Tibial nerve (tissue), 3 donors: ENCODE data around the gene SPPL2B.

- PRO-cap = no peak
- RAMPAGE, long total RNA, 3 experiments = no peak in any of the 3 experiments
These were observed 20.1 kb upstream of the MKNK2 start for GRCh38 chr19:2070875-2071736.

GRCh38 chr19:2075115-2075511 lies 21.0 kb downstream of the MOB3A start:
- PRO-cap = no peak
- RAMPAGE, long total RNA, 3 experiments = no peak in any of the 3 experiments

DNA sequence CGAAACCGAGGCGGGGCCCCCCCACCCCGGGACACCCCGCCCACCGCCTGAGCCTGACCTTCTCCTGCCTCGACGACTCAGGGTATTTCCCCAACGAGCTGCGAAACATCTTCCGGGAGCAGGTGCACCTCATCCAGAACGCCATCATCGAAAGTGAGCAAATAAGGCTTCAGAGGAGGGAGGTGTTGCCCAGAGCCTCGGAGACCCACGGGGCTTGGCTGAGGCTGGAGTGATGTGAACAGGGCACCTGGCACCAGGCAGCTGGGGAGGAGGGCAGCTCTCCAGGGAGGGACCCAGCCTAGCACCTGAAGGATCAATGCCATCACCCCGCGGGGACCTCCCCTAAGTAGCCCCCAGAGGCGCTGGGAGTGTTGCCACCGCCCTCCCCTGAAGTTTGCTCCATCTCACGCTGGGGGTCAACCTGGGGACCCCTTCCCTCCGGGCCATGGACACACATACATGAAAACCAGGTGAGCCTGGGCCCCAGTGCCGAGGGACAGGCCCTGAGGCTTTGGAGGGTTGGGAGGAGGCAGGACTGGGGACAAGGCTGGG lies 704 bp downstream of the IZUMO4 start:
- PRO-cap = no peak
- RAMPAGE, long total RNA, 3 experiments = no peak in any of the 3 experiments

DNA sequence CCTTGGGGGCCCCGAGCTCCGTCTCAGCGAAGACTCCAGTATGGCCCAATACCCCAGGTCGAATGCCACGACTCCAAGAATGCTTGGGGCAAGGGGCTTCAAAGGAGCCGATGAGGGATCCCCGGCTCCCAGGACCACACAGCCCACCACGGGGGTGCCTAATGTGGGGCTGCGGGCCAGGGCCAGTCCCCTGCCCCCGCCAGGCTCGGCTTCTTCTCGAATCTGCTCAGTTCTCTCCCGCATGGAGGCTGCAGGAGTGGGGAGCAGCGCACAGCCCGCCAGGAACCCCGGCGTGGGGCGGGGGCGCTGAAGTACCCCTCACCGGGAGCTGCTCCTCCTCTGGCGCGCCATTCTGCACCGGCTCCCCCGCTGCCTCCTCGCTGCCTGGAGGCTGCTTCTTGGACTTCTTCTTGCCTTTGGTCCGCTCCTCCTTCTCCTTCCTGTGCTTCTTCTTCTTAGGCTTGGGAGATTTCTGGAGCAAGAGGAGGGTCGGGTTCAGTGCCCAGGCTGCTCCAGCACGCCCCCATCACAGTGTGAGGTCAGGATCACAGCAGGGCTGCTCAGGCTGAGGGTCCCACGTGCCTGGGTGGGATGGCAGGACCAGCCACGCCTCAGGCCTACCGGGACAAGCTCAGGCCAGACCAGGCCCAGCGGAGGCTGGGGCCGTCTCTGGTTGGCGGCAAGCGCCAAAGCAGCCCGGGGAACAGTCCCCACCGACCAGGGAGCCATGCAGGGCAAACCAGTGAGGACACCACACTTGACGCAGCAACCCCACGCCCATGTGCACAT lies 14.8 kb downstream of the IZUMO4 start:
- PRO-cap = no peak
- RAMPAGE, long total RNA, 3 experiments = start-site peak on the minus strand in 1 of 3 experiments, centred at position 533 of the sequence, 23 reads per replicate

- PRO-cap = no peak
- RAMPAGE, long total RNA, 3 experiments = start-site peak on the minus strand in 2 of 3 experiments, at chr19:2115272-2115615 at its widest, 30 to 47 reads per replicate
These were observed 18.3 kb downstream of the IZUMO4 start for GRCh38 chr19:2114587-2115835.

- PRO-cap = no peak
- RAMPAGE, long total RNA, 3 experiments = start-site peak on the plus strand in 1 of 3 experiments, at chr19:2189656-2189791 at its widest, 11 reads per replicate
These were observed 25.8 kb downstream of the DOT1L start for GRCh38 chr19:2189423-2190048.

DNA sequence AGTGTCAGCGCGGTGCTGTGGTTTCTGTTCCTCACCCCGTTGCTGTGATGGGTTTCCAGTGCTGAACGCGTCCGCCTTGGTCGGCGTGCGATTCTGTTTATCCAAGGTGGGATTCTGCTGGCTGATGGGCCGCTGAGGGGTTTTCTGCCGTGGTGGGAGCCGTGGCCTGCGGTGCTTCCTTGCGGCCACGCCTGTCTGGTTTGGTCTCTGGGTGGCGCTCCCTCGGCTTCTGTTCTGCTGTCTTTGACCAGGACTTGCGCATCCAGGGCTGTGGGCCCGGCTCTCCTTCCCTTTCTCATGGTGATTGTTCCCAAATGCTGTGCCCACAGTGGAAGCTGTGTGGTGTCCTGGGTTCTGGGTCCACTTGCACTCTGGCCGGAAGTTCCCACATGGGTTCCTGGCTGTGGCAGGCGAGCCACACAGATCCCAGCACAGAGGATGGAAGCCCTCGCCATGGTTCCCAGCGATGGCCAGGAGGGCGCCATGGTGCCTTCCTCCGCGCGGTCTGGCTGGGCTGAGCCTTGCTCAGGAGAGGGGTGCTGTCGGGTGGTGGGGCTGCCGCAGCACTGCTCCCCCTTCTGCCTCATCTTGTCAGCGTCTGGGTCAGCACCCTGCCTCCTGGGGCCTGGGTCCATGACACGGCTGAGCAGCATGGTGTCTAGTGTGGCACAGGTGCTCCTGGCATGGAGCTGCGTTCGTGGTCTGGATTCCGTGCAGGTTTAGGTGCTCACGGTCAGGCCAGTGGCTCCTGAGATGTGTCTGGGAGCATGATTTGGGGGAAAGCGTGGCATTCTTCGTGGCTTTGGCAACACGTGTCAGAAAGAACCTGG lies 33.4 kb downstream of the DOT1L start:
- PRO-cap = no peak
- RAMPAGE, long total RNA, 3 experiments = no peak in any of the 3 experiments

DNA sequence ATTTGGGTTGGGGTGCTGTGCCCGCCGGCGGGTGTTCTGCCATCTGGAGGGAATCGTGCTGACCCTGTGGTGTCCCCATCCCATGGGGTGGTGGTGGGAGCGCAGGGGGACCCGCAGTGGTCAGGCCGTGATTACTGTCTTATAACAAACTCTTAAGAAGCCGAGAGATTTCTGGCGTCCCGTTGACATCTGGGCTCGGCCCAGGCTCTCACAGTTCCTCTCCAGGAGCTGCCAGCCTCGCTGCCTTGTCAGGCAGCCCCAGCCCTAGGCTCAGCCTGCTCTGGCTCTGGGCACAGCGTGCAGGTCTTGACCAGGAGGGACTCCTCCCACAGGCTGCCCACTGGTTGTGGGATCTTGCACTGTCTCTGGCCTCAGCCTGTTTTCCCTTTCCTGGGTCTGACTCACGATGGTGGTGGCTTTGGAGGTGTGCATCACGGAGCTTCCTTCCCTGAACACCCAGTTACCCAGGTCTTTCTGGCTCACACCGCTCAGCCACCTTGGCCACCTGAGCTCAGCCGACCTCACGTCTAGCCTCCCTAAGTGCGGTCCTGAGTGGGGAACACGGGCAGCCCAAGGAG lies 34.5 kb downstream of the PLEKHJ1 start:
- PRO-cap = no peak
- RAMPAGE, long total RNA, 3 experiments = no peak in any of the 3 experiments

- PRO-cap = no peak
- RAMPAGE, long total RNA, 3 experiments = no peak in any of the 3 experiments
These were observed 12.2 kb upstream of the PEAK3 start for GRCh38 chr19:2293917-2294922.

DNA sequence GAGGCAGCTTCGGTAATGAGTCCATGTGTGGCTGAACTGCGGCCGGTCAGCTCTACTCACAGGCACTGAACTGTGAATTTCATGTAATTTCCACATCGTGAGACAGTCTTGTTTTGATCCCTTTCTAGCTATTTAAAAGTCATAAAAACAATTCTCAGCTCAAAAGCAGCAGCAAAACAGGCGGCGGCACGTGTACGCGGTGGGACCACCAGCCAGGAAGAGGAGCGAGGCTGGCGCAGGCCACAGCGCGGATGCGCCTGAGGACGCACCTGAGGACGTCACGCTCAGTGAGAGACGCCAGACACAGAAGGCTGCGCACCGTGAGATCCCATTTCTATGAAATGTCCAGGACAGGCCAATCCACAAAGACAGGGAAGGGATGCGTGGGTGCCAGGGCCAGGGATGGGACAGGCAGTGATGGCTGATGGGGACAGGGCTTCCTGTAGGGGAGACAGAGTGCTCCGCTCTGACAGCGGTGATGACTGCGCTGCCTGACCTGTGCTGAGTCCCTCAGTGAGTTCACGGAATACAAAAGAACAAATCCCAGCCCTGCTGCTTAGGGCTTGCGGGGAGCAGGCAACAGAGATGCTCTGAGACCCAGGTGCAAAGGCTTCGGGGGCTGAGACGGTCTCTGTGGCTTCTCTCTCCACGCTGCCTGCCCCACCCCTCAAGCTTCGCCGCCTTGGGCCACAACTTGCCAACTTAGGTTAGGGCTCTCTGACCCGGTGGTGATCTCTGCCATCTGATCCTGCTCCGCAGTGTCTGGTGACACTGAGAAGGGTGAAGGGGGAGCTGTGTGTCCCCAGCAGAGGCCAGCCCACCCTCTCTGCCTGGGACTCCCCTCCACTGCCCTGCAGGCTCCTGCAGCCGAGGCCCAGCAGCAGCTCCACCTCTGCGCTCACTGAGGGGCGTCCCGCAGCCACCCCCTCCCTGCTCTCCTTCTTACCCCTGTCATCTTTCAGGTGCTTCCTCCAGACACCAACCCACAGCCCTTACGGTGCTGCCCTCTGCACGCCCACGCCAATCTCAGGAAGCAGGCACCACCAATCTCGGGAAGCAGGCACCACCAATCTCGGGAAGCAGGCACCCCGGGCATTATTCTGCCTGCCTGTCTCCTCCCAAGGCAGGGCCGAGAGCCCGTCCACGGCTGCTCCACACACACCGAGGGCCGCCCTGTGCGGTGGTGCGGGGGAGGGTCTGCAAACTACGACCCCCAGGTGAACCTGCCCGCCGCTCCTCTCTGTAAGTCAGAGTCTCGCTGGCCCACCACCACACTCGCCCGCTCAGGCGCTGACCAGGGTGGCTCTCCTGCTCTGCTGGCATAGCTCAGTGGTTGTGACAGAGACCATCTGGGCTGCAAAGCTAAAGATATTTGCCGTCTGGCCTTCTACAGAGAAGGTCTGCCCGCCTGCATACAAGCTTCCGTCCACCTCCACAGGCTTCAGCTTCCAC lies 3.4 kb downstream of the LSM7 start:
- PRO-cap = no peak
- RAMPAGE, long total RNA, 3 experiments = no peak in any of the 3 experiments

GRCh38 chr19:2328304-2329129 lies at the start of gene SPPL2B:
SPPL2B (plus strand) TSS chr19:2328684.
- PRO-cap = bidirectional peak, plus-strand start at chr19:2328684, minus-strand start at chr19:2328581
- RAMPAGE, long total RNA, 3 experiments = start-site peak on the minus strand in 3 of 3 experiments, at chr19:2328577-2328589 at its widest, 79 to 105 reads per replicate

DNA sequence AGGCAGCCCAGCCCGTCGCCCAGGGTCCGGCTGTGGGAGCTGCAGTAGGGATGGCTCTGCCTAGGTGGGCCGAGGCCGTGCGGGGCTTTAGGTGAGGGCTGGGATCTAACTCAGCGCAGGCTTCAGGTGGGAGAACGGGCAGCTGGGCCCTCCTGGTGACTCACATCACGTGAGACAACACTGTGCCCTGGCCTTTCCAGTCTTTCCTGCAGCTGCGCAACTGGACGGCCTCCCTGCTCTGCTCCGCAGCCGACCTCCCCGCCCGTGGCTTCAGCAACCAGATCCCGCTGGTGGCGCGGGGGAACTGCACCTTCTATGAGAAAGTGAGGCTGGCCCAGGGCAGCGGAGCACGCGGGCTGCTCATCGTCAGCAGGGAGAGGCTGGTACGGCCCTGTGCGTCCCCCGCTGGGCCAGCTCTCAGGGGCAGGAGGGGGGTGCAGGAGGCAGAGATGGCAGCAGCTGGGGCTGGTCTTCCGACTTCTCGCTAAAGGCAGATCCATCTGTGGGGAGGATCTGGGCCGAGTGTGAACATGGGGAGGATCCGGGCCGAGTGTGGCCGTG lies 8.8 kb downstream of the SPPL2B start:
- PRO-cap = no peak
- RAMPAGE, long total RNA, 3 experiments = no peak in any of the 3 experiments

- PRO-cap = no peak
- RAMPAGE, long total RNA, 3 experiments = no peak in any of the 3 experiments
These were observed 832 bp downstream of the TIMM13 start for GRCh38 chr19:2426429-2427079.

DNA sequence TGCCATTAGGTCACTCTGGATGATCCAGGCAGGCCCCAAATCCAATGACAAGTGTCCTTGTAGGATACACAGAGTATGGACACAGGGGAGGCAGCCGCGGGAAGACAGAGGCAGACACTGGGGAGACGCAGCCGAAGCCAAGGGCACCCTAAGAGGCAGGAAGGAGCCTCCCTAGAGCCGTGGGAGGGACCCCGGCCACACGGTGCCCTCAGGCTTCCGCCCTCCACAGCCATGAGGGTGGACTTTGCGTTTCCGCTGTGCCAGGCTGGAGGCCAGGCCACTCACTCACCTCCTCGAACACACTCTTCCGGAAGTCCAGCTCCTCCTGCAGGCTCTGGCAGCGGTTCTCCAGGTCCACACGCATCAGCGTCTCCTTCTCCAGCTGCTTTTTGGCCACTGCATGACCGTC lies 10.5 kb upstream of the TIMM13 start:
- PRO-cap = no peak
- RAMPAGE, long total RNA, 3 experiments = no peak in any of the 3 experiments

DNA sequence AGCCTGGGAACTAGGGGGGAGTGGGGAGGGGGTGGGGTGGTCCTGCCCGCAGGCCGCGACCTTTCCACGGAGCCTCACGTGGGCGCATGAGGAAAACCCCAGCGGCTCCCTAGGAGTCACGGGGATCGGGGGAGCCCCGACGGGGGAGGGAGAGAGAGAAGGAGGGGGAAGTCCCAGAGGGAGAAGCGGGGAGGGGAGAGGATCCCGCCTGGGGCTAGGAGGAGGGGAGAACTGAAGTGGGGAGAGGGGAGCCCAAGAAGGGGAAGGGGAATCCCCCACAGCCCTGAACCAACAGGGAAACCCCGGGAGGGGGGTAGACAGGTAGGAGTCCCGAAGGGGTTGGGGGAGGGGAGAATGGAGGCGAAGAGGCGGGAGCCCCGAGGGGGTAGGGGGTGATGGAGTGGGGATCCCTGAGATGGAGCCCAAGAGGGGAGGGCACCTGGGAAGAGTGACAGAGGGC lies 3.2 kb downstream of the GADD45B start:
- PRO-cap = no peak
- RAMPAGE, long total RNA, 3 experiments = no peak in any of the 3 experiments

GRCh38 chr19:2567472-2568164 lies 91.7 kb downstream of the GADD45B start:
- PRO-cap = no peak
- RAMPAGE, long total RNA, 3 experiments = no peak in any of the 3 experiments

- PRO-cap = no peak
- RAMPAGE, long total RNA, 3 experiments = no peak in any of the 3 experiments
These were observed 110.6 kb downstream of the GNG7 start for GRCh38 chr19:2591753-2592469.

DNA sequence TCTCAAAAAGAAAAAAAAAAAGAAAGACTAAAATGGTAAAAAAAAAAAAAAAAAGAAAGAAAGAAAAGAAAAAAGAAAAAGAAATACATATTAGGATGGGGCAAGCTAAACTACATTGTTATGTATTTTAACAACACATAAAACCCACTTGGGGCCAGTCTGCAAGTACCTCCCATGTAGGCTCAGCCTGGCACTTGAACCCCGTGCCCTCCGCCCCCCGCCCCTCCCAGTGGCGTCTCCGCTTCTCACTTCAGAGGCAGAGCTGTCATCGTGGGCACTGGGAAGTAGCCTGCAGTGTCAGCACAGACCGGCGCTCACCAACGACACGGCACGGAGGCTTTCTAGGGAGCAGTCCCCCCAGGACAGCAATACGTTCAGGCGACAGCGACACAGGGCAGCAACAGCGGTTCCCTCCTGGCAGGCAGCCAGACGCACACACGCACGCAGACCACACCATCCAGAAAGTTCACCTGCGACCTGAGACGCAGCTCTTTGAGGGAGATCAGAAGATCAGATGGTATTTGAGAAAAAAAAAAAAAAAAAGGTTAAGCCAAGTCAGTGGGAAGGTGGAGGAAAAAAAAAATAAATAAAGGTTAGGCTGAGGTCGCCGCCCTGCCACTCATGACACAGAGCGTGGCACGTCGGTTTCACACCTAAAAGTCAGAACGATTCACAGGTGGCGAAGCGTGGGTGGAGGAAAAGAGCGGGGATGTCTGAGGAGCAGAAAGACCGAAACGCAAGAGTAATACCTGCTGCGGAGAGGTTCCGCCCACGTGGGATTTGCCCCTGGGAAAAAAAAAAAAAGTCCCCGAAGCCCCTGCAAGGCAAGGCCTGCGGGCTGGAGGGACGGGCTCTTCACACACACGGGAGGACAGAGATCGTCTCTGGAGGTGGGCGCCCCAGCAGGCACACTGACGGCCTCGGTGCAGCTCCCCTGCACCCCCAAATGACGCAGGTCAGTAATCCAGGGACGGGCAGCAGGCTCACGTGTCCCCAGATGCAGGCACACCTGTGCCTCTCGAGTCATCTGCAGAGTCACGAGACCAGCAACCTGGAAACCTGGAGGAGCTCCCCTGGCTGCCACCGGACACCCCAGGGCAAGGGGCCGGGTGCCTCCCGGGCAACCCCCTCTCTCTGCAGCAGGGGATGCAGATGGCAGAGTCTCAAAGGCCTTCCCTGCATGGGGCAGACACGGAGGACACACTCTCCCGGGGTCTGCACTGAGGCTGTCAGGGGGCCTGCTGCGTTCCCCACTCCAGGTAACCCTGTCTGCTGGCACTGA lies 94.5 kb downstream of the GNG7 start:
- PRO-cap = no peak
- RAMPAGE, long total RNA, 3 experiments = no peak in any of the 3 experiments

- PRO-cap = unidirectional peak, minus-strand start at chr19:2611258; unidirectional peak, minus-strand start at chr19:2611311
- RAMPAGE, long total RNA, 3 experiments = no peak in any of the 3 experiments
These were observed 91.6 kb downstream of the GNG7 start for GRCh38 chr19:2610777-2611494.

DNA sequence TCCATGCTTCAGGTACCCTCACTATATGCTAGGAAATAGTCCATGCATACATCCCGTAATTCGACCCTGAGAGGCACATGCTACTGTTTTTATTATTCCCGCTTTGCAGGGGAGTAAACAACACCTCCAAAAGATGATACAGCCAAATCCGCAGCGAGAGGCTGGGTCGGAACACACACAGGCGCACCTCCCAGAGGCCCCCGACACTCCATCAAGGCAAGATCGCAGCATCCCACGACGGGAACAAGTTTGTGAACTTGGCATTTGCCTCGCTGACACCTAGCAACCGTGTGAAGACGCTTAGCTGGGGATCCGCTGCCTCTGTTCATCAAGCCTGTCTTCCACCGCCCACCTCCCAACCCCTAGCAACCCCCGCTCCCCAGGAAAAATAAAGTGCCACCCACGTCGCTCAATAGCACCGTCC lies 1.9 kb downstream of the GNG7 start:
- PRO-cap = no peak
- RAMPAGE, long total RNA, 3 experiments = no peak in any of the 3 experiments